T-cell (primary cell): ENCODE measurements around a stretch of chr9.

- PRO-cap, 7 experiments, result no peak in any of the 7 experiments
Observed at GRCh38 chr9:87613578-87614058, 112.3 kb upstream of the CTSL start.

DNA sequence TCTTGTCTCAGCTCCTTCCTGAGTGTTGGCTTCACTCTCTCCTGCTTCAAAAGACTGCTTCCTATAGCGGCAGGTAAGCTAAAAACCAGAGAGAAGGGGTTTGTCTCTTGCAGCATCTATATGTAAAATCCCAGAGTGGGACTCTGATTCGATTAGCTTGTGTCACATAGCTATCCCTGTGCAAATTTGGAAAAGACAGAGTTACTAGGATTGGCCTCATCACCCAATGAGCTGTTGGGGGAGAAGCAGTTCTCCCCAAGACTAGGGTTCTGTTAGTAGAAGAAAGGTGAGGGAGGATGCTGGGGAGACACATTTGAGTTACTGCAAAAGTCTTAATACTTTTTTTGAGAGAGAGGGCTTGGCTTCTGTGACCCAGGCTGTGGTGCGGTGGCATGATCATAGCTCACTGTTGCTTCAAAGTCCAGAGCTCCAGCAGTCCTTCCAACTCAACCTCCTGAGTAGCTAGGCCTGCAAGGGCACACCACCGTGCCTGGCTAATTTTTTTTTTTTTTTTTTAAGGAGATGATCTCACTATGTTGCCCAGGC is 16.7 kb upstream of the CTSL start:
- PRO-cap, 7 experiments, result no peak in any of the 7 experiments

GRCh38 chr9:87792660-87794047 is 67.2 kb downstream of the CTSL start:
- PRO-cap, 7 experiments, result no peak in any of the 7 experiments

- PRO-cap, 7 experiments, result no peak in any of the 7 experiments
Observed at GRCh38 chr9:88077760-88078281, 60.5 kb downstream of the SPATA31C2 start.

DNA sequence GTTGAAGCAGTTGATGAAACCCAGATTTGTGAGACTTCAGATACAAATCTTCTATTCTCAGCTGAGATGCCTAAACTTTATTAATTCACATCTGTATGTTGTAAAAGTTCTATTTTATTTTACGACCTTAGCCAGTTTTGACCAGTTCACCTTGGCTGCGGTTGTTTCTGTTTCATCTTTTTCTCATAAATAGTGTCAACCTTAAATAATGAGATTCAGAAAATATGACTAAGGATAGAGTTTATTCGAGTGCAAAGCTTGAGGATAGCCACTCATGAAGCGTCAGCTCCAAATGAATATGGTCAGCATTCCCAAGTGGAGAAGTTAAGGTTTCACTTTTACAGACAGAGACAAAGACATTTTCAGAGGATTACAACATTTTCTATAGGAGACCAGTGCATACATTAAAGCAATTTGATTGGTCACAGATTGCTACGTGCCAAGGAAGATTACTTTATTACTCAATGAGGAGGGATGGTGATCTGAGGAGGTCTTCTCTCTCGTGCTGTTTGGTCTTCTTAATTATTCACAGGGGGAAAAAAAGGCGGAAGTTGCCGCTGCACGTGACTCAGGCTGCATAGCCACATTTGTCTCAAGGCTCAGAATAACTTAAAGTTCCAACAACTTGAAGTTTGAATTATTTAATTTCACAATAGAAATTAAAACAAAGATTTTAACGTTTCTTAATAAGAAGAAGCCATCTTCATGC is 60.0 kb upstream of the SPATA31C2 start:
- PRO-cap, 7 experiments, result no peak in any of the 7 experiments

DNA sequence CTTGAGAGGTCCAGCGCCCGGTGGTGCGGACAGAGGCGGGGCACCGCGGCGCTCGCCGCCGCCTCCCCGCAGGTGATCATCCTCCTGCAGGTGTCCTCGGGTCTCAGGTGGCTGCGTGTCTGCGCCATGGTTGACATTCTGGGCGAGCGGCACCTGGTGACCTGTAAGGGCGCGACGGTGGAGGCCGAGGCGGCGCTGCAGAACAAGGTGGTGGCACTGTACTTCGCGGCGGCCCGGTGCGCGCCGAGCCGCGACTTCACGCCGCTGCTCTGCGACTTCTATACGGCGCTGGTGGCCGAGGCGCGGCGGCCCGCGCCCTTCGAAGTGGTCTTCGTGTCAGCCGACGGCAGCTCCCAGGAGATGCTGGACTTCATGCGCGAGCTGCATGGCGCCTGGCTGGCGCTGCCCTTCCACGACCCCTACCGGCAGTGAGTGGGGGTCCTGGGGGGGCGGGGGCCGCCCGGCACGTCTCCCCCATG is 370 bp downstream of the NXNL2 start:
- PRO-cap, 7 experiments, result no peak in any of the 7 experiments

DNA sequence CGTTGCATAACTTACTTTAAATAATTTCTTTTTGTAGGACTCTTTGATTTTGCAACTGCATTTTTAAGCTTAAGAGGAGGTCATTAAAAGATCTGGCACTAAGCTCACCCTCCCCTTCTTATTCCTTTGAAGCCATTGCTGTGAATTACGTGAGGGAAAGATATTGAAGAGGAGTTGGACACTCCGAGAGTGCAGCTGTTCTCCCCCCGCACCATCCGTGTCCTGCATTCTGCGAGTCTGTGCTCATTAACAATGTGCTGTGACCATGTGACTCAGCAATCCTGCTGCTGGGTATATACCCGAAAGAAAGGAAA is 39.9 kb downstream of the NXNL2 start:
- PRO-cap, 7 experiments, result no peak in any of the 7 experiments

- PRO-cap, 7 experiments, result no peak in any of the 7 experiments
Observed at GRCh38 chr9:88705975-88706463, 171.0 kb downstream of the NXNL2 start.

DNA sequence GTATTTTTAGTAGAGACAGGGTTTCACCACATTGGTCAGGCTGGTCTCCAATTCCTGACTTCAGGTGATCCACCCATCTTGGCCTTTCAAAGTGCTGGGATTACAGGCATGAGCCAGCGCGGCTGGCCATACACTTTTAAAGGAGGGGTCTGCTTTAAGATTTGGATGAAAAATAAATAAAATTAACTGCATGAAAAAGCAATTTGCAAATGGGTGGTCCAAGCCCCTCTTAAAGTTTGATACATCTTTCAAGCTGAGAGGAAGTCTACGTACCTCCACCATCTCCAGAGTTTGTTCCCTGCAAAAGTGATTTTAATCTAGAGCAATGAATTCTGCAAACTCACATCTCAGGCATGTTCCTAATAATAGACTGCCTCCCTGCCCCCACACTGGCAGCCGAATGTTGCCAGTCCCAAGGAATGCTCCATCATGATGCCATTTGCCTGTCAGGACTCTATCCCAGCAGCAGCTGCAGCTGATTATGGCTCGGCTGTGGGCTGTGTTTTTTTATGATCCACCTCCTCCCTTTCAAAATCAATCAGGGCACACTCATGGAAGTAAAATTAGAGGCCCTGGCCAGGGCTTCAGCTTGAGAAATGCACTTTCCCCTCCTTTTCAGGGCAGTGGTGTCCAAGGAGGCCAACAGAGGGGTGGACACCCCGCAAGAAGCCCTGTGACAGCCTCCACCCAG is 176.9 kb upstream of the S1PR3 start:
- PRO-cap, 7 experiments, result no peak in any of the 7 experiments

DNA sequence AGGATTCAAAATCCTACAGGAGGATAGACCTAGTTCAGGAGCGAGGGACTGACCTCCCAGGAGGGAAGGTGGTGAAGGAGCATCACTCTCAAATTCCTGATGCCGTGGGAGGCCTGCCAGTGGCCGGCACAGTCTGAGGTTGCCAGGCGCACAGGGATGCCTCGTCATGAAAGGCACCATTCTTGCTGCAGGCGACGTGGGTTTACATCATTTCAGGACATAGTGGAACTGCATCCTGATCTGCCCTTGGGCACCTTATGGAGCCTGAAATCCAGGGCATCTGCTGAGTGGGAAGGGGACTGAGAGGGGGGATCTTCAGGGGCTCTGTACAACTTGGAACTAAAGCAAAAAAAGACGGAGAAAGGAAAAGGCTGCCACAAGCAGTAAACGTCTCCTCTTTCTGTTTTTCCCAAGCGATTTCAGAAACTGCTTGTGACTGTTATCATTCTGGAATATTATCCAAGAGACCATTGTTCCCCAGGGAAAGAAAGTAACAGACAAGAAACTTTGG is 163.2 kb upstream of the S1PR3 start:
- PRO-cap, 7 experiments, result no peak in any of the 7 experiments

GRCh38 chr9:89175830-89176065 is 2.9 kb downstream of the SHC3 start:
- PRO-cap, 7 experiments, result no peak in any of the 7 experiments

GRCh38 chr9:89179559-89180234 is 1.1 kb upstream of the SHC3 start:
- PRO-cap, 7 experiments, result no peak in any of the 7 experiments

- PRO-cap, 7 experiments, result peak in 1 of 7 experiments; most common plus-strand start chr9:89345675 (in 1)
Observed at GRCh38 chr9:89345153-89345881, 27.0 kb downstream of the SECISBP2 start.

DNA sequence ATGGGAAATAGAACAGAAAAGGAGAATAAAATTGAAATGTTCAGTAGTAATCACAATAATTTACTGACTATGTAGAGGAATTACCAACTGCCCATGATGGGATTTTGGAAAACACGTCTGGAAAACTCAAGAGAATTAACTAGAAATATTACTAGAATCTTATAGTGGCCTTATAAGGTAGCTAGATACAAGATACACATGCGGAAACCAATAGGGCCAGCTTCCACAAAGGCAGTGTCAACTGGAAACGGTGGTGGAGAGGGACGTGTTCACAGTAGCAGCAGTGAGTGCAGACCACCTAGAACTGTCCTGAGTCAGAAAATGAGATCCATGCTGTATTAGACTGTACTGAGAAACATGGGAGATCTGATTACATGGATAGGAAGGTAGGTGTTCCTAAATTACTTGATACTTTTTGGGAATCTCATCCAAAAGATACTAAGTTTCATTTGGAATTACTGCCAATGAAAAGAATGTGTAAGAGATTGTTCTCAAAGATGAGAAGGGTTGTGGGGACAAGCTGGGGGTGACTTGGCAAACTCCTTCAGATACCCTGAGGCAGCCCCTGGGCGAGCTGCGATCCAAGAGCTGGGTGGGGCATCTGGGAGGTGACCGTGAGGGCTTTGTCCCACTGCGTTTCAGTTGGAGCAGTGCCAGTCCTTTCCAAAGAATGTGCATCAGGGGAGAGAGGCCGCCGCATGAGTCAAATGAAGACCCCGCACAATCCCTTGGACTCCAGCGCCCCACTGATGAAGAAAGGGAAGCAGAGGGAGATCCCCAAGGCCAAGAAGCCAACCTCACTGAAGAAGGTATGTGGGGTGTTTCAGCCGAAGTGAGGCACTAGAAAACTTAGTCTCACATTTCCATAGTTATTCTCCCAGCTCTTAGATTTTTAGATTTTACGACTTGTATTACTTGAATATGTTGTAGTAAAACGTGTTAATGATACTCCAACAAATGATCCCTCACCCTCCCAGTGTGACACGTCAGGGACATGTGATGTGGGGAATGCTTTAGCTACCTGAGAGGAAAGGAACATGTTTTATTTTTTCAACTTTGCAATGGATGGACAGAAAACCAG is 28.3 kb downstream of the SECISBP2 start:
- PRO-cap, 7 experiments, result no peak in any of the 7 experiments

DNA sequence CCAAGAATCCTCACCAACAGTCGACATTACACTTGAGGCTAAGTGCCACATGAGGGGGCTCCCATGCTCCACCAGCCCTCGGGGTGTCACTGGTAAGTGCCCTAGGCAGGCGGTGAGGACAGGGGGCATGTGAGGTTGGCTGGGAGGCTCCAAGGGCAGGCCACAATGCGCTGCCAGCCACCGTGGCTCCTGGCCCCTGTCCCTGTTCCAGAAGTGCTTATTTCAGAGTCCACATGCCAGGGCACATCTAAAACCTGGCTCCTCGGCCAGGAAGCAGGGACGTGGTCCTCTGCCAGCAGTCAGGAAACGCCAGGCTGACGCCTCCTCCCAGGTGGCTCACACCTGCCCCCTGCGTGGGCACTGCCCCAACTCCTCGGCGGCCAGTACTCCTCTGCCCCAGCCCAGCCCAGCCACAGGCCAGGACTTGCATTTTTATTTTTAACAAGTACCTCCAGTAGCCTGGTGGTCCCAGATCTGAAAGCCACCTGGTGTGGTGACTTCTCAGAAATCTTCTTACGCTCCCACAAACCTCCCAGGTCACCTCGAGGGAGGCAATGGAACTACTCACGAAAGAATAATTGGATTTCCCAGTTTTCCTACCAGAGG is 68.5 kb downstream of the SECISBP2 start:
- PRO-cap, 7 experiments, result no peak in any of the 7 experiments

DNA sequence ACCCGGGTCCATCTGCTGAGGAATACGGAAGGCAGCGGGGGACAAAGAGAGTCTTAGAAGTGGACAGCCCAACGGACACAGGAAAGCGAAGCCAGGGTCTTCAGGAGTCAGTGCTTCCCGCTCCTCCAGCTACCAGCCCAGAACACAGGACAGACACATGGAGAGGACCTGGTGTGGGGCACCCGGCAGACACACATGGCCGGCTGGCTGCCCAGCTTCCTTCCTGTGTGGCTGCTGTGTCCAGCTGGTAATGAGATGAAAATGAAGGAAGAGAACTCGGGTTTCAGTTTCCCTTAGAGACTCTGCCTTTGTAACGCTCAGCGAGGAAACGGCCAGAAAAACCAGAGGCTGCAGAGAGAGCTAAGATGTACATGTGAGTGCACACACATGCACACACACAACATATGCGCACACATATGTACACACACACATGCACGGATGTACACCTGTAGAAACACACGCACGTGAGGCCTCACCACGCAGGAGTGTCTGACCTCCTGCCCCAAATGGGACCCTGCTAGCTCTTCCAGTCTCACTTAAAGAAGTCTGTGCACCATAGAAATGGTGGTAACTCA is 87.6 kb downstream of the SECISBP2 start:
- PRO-cap, 7 experiments, result no peak in any of the 7 experiments

DNA sequence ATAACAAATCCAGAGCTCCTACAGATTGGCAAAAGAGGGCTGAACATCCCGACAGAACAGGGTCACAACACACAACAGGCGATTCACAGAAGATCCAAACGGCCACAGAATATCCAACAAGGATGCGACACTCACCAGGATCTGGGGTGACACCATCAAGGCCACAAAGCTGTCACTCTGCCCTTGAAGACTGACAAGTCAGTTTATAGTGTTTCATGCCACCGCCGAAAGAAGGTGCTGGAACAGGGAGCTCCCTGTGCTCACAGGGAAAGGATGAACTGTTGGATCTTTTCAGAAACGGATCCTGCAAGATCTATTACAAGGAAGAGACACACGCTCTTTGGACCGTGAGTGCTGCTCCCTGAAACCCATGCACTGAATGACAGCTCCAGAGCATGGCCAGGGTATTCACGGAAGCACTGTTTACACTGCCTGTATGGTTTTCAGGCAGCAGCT is 53.0 kb downstream of the SEMA4D start:
- PRO-cap, 7 experiments, result peak in 1 of 7 experiments; most common minus-strand start position 381 of the sequence (in 1)

DNA sequence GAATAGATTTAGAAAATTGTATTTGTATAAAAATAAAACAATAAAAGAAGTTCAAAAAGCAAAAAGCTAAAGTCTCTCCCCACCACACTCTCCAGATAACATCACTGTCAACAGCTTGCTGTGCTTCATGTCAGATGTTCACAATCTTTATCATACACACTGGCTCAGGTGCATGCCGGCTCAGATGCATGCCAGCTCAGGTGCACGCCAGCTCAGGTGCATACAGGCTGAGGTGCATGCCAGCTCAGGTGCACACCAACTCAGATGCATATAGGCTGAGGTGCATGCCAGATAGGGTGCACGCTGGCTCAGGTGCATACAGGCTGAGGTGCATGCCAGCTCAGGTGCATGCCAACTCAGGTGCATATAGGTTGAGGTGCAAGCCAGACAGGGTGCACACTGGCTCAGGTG is 26.5 kb downstream of the SEMA4D start:
- PRO-cap, 7 experiments, result peak in 1 of 7 experiments; most common plus-strand start position 183 of the sequence (in 1)

DNA sequence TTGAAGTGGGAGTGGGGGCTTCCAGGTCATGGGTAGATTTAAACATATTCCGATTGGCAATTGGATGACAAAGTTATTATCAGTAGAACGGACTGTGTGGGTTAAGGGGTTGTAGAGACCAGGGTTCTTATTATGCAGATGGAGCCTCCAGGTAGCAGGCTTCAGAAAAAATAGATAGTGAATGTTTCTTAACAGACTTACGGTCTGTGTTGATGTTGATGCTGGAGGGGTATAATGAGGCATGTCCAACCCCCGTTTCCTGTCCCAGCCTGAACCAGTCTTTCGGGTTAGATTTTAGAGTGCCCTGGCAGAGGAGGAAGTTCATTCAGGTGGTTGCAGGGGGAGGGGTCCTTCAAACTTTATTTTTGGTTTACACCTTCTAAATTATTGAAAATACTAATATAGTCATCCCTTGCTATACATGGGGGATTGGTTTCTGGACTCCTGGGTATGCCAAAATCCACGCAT is 9.7 kb upstream of the SEMA4D start:
- PRO-cap, 7 experiments, result peak in 1 of 7 experiments; most common plus-strand start position 324 of the sequence (in 1)

DNA sequence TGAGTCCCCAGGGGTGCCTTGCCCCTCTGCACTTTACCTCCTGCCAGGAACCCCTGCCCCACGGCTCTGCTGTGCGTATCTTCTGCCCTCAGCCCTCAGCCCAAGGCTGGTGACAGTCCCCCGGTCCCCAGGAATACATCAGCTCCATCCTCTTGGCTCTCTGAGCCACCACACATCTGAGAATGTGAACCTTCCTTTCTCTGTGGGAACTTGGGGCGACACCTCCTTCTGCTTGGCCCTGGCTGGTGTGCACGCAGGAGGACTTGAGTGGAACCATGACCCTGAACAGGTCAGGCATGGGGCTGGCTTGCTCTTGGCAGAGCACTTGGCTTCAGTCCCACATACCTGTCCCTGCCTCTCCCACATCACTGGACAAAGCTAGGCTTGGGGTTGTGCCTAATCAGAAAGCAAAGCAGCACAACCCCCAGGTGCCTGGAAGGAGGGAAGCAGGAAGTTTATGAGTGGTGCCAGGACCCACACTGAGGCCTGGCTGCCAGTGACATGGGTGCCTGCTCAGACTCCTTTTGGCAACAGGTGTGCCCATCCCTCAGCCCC is 13.1 kb downstream of the GADD45G start:
- PRO-cap, 7 experiments, result no peak in any of the 7 experiments